Hepatocyte (in vitro differentiated cells and primary cell): ENCODE data around the genes OR11H1 and PEX26.

DNA sequence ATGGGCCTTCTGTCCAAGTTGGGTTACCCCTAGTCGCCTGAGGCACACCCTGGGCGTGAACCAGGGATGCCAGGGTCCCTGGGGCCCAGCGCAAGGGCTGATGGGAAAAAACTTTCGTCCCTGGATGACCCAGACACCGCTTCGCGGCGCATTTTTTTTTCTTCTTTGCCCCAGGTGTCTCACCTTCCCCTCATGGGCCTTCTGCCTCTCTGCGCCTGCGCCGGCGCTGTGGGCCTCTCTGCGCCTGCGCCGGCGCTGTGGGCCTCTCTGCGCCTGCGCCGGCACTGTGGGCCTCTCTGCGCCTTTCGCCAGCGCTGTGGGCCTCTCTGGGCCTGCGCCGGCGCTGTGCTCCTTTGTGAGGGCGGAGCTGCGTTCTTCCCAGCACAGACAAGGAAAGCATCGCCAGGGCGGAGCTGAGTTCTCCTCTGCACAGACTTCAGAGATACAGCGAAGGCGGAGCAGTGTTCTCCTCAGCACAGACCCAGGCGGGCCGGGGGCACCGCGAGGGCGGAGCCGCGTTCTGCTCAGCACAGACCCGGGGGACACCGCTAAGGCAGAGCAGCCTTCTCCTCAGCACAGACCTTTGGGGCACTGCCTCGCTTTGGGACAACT is 3703.0 kb upstream of the OR11H1 start:
- RAMPAGE, long total RNA: no peak
- RRBS: no CpG with 5 or more reads among the region's 41 CpGs

DNA sequence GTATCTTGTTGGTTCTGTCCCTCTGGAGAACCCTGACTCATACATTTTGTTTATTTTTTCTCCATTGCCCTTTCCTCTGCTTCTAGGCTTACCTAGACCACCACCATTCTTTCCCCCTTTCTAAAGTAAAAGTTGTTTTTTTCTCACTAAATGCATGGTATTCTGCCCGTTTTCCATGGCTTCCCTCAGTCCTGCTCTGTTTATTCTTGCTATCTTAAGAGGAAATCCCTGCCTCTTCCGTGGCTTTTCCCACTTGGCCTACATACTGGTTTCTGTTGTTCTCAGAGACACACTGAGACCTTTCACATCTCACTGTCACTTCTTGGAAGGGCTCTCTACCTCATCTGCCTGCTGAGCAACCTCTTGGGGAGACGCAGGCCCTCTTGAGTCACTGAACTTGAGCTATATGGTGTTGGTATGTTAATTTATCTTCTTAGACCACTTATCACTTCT is 3668.5 kb upstream of the OR11H1 start:
- RAMPAGE, long total RNA: no peak
- RRBS: no CpG with 5 or more reads among the region's 3 CpGs

- RAMPAGE, long total RNA: no peak
- RRBS: no CpG with 5 or more reads among the region's 2 CpGs
These were observed at the start of gene OR11H1 for GRCh38 chr22:15527962-15528322. Gene OR11H1, plus strand, starts transcription at chr22:15528192.

- RAMPAGE, long total RNA: no peak
- RRBS: no CpG with 5 or more reads among the region's 15 CpGs
These were observed 1.6 kb downstream of the IL17RA start for GRCh38 chr22:17086238-17086987.

DNA sequence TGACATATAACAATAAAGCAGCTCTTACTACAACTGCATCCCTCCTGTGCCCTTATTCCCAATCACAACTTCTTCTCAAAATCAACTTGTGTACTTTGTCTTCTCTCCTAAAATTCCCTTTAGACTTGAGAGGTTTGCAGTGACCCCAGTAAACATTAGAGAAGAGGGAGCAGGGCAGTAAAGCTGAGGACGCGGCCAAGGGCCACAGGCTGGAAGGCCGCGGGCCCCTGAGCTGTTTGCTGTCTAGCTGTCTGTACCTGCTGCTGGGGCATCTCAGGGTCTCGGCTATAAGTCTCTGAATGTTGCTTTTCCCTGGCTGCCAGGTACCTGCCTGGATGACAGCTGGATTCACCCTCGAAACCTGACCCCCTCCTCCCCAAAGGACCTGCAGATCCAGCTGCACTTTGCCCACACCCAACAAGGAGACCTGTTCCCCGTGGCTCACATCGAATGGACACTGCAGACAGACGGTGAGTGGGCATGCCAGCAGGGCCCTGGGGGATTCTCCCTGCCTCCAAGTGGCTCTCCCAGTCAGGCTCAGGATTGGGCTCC is 12.8 kb downstream of the IL17RA start:
- RAMPAGE, long total RNA: no peak
- RRBS: no CpG with 5 or more reads among the region's 9 CpGs

DNA sequence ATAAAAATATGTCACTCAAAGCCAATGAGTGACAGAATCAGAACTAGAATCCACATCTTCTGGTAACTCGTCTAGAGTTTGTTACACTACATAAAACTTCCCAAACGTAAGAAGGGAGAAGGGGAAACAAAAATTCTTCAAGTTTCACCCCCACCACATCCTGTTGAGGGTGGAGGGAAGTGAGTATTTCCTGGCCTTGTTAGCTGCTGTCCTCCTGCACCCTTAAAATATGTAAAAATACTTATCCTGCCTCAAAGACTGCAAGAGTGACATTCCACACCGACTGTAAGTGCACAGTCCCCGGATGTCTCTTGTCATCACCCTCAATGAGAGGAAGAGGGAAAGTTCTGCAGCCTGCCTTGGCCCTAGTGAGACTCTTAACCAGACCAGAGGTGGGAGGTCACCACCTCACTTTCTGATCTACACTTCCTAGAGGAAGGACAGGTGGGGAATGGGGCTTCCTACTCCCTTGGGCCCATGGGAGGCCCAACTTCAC is 3.3 kb downstream of the TMEM121B start:
- RAMPAGE, long total RNA: no peak
- RRBS: no CpG with 5 or more reads among the region's 4 CpGs

DNA sequence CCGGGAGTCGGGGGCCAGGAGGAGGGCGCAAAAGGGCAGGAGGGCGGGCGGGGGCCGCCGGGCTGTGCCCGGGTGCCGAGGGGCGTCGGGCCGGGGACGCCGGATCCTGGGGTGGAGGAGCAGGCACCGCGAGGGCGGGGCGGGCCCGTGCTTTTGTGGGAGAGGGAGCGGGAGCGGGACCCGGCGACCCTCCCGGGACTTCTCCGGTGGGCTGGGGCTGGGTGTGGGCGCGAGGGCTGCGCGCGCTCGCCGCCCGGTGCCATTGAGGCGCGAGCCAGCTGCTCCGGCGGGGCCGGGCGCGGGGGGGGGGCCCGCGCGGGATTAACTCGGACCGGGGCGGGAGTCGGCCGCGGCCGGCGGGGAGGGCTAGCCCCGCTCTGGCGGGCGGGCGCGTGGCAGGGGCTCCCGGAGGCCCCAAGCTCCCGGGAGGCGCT is 777 bp downstream of the CECR2 start:
- RAMPAGE, long total RNA: no peak
- RRBS: 1% methylated on average over 8 of the region's 59 CpGs

DNA sequence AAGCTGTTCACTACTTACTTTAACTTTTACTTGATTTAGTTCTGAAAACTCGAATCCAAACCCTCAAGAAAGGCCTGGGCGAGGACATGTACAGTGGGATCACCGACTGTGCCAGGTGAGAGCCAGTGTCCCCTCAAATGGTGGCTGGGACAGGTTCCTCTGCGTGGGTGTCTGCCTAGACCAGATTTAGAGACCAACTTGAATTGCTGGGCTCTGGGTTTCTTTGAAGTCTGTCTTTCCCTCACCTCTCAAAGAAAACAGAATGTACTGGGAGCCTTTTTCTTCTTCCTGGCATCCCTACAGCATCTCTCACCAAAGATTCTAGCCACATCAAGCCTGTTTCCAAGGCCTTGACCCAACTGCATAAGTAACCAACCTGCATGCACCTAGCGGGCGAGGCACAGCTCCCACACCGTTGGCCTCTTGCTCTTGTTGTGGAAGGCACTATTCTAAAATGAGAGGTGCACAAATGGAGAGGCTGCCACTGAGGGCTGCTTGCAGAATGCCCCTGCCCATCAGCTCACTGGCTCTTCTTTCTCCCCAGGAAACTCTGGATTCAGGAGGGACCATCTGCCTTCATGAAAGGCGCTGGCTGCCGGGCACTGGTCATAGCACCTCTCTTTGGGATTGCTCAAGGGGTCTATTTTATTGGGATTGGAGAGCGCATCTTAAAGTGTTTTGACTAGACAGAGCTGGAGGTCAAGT is 26.4 kb downstream of the SLC25A18 start:
- RAMPAGE, long total RNA: no peak
- RRBS: no CpG with 5 or more reads among the region's 10 CpGs

DNA sequence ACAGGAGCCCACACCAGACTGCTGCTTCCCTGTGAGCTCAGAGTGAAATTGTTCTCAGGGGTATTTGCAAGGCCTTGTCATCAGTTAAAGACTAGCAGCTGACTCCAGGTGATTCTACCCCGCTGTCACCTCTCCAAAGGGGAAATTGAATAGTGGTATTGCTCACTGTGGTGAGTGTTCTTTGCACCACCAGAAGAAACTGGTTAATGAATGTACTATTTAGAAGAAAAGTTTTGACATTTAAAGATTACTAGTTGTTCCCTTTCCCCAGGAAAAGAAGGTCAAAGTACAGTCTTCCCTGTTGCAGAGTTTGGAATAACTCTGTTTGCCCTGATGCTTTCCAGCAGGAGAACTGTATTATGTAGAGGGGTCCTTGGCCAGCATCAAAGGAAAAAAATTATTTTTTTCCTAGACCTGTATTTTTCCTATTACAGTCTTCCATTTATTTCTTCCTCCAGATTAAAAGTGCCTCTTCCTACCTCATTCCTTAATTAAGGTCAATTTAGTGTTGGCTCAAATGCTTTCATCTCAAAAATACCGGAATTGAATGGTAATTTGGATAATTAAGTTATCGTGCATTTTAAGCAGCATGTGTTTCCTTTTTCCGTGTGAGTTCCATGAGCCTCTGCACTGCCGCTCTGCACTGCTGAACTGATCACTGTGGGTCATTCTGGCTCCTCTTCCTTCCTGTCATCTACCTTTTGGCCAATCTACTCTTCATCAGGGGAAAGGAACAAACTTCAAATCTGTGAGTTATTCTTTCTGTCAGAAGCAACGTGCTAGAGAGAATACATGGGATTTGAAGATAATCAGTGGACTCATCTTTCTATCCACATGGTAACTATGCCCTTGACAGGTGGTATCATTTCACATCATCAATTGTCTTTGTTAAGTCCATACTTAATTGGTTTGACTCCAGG is 41.6 kb downstream of the BID start:
- RAMPAGE, long total RNA: no peak
- RRBS: no CpG with 5 or more reads among the region's 6 CpGs

- RAMPAGE, long total RNA: no peak
- RRBS: no CpG with 5 or more reads among the region's 2 CpGs
These were observed 1.7 kb upstream of the BID start for GRCh38 chr22:17776108-17776322.

DNA sequence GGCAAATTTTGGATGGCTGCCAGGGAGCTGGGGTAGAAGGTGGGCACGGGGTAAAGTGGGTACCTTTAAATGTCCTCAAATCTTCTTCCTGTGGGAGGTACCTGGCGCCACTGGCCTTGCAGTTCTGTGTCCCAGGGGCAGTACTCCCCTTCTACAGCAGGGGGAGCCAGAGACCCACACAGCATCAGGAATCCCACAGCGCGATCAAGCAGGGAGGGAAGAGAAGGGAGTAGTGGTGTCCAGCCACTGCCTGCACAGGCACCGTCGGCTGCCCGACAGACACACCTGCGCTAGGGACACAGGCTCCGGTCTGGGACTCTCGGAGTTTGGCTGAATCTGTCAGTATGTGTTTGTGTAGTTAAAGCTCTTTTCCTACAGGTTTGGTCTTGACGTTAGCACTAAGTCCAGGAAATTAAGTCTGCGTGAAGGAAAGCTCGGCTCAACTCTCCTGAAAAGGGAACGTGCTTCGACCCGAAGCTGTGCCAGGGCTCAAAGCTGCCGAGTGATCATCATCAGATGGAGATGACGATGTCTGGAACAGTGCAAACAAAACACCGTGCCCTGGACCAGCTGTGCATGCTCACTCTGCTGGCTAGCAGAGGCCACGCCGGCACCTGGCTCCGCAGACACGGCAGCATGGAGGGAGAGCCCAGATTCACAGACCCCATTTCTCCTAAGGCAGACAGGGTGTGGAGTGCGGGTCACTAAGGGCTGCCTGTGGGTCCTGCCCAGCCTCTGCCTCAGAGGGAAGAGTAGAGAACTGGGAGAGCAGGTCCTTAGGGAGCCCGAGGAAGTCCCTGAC is 55.9 kb upstream of the BID start:
- RAMPAGE, long total RNA: no peak
- RRBS: no CpG with 5 or more reads among the region's 25 CpGs

- RAMPAGE, long total RNA: no peak
- RRBS: no CpG with 5 or more reads among the region's 21 CpGs
These were observed 58.4 kb upstream of the BID start for GRCh38 chr22:17832452-17833243.

DNA sequence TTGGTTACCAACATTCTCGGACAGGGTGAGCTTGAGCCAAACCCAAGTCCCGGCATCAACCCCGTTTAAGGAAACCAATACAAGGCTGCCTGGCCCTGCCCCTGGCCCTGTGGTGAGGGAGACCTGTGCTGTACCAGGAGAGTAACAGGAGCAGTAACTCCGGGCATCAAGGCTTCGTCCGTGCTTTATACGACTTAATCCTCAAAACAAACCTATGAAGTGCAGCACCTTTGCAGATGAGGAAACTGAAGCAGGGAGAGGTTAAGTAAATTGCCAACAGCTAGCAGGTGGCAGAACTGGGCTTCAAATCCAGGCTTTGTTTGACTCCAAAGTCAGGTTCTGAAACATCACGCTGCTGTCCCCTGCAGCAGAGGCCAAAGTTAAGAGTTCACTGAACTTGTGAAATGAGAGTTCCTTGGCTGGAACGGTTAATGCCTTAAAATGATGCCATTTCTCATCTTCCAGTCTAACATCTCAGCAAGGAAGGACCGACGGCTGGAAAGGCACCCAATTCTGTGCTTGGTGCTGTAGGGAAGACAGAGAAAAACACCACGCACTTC is 64.1 kb upstream of the BID start:
- RAMPAGE, long total RNA: no peak
- RRBS: 51% methylated on average over 3 of the region's 12 CpGs

DNA sequence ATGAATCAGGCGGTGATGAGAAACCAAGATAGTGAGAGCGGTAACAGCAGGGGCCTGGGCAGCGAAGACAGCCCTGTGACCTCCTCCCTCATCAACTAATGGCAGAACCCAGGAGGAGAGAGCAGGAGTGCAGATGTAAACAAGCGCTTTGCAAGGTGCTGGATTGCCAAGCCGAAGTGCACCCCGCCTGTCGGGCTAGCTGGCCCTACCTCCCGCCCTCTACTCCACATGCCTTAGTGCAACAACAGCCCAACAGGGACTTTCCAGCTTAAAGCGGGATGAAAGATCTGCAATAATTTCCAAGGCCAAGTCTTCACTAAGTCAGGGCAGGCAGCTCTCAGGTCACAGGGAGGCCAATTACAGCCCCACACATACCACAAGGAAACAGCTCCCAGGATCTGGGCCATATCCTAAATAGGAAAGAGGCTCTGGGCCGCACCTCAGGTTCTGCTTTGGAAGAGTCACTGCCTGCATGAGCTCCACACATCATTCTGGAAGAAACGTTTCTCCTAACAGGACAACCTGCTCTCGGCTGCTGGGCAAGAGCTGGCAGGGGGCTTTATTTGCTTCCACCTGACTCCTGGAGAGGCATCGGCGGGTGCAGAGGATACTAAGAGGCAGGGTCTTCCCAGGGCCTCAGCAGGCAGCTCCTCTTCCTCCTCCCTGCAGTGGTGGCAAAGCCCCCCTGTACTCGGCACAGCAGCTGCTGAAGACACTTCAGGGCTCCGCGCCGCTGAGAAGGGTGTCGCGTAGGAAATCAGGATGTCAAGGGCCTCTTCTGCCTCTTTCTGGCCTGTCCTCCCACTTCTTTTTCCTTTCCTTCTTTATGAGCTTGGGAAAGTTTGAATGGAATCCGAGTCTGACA is 72.4 kb upstream of the BID start:
- RAMPAGE, long total RNA: no peak
- RRBS: no CpG with 5 or more reads among the region's 21 CpGs

DNA sequence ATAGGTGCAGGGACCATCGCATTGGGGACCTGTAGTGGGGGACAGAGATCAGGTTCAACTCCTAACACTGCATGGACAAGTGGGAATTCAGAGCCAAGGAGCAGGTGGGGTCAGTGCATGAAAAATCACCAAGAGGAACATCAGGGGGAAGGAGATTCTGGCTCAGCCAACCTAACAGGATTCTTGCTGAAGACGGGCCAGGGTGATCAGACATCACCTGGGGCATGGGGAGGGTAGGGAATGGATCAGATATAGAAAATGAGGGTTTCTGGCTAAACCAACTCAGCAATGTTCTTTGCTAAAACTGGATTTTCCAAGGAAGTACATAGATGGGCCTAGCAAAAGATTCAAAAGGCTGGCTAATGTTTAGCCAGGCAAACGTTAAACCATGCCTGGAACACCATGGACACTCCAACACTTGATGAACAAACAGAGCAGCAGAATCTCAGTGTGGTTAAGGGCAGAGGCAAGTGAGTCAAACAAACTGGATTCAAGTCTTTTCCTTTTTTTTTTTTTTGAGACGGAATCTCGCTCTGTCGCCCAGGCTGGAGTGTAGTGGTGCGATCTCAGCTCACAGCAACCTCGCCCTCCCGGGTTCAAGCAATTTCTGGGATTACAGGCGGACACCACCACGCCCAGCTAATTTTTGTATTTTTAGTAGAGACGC is 70.0 kb downstream of the MICAL3 start:
- RAMPAGE, long total RNA: no peak
- RRBS: no CpG with 5 or more reads among the region's 12 CpGs

GRCh38 chr22:18035692-18036322 is 11.4 kb upstream of the MICAL3 start:
- RAMPAGE, long total RNA: no peak
- RRBS: no CpG with 5 or more reads among the region's 10 CpGs

DNA sequence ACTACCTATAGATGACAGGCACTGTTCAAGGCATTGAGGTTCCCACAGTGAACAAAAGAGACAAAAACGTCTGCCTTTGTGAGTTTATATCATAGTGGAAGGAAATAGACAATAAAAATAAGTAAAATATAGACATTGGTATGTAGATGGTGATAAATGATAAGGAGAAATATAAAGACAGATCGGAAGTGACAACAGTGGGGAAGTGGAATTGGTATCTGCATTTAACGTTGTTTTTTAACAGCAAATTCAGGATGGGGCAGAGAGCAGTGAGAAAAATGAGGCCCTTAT is 727 bp upstream of the PEX26 start:
- RAMPAGE, long total RNA: no peak
- RRBS: no CpG with 5 or more reads among the region's 3 CpGs

GRCh38 chr22:18077626-18078798 is at the start of gene PEX26:
Gene PEX26, plus strand, starts transcription at chr22:18077990.
- RAMPAGE, long total RNA: no peak
- RRBS: under 1% methylated on average over 51 of the region's 92 CpGs

DNA sequence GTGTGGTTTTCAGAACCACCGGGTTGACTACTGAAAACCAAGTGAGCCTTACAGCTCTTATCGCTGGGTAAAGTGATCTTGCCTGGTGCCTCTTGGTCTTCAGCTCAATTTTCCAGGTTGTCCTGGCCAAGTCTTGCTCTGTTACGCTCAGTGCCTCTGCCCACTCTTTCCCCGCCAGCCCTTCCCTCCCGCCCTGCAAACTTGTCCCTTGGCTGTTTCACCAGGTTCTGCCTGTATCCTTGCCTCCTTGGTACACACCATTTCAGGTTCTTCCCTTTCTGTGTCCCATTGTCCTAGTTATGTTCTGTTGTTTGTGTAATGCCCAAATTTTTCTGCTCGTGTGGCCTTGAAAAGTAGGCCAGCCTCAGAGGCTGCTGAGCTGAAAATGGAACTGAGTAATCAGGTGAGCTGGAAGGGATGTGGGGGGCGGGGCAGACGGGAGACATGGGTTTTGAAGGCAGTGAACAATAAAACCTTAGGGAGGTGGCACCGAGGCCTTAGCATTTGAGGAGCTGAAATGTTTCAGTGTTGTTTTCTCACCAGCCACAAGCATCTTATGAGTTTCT is 11.2 kb downstream of the PEX26 start:
- RAMPAGE, long total RNA: no peak
- RRBS: no CpG with 5 or more reads among the region's 9 CpGs

DNA sequence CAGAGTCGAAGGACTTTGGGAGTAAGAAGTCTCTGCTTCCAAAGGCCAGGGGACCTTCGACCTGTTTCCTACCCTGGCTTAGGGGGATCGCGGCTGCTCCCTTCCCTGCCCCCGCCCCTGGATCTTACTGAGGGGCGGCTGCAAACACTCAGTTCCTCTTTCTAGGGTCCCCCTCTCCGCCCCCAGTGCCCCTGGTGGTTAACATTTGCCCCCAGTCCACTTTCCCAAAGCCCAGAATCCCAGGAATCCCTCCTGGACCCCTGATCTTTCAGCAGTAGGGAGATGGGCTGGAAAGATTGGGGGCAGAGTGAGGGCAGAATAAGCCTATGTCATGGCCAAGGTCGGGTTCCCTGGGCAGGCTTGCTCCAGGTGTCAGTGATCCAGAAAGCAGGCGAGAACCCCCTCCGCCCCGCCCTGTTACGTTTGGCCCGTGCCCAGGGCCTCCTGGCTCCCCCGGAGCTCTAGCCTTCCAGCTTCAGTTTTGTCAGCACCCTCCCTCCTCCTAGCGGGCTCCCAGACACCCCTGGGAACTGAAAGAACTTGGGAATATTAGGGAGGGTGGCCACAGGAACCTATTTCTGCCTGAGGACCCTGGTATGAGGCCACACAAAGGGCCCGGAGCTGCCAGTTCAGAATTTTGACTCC is 976 bp downstream of the TUBA8 start:
- RAMPAGE, long total RNA: no peak
- RRBS: no CpG with 5 or more reads among the region's 16 CpGs